ENCODE results near the genes TMEM244 and TAAR1.

- RRBS: no CpG with 5 or more reads among the region's 11 CpGs
These were observed 559 bp upstream of the PTPRK start for GRCh38 chr6:128520942-128521374.

- RRBS: no CpG with 5 or more reads among the region's 2 CpGs
These were observed 164.4 kb upstream of the LAMA2 start for GRCh38 chr6:128718577-128718910.

- RRBS: no CpG with 5 or more reads among the region's 6 CpGs
These were observed 130.5 kb downstream of the LAMA2 start for GRCh38 chr6:129013386-129013968.

DNA sequence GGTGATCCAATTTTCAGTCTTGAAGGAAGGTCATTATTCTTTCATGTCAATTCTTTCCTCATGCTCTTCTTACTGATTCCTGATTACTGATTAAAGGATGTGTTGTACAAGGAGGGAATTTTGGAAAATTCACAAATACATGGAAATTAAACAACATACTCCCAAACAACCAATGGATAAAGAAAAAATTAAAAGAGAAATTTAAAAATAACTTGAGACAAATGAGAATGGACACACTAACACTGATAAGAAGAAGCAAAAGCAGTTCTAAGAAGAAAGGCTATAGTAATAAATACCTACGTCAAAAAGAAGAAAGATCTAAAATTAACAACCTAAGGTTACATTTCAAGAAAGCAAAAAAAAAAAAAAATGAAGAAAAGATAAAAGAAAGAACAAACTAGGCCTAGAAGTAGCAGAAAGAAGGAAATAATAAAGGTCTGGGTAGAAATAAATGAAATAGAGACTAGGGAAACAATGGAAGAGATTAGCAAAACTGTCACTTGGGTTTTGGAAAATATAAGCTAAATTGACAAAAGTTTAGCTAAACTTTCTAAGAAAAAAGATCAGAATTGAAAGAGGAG lies 181.2 kb downstream of the LAMA2 start:
- RRBS: no CpG with 5 or more reads among the region's 1 CpG

GRCh38 chr6:129646575-129647111 lies 63.3 kb downstream of the ARHGAP18 start:
- RRBS: no CpG with 5 or more reads among the region's 5 CpGs

DNA sequence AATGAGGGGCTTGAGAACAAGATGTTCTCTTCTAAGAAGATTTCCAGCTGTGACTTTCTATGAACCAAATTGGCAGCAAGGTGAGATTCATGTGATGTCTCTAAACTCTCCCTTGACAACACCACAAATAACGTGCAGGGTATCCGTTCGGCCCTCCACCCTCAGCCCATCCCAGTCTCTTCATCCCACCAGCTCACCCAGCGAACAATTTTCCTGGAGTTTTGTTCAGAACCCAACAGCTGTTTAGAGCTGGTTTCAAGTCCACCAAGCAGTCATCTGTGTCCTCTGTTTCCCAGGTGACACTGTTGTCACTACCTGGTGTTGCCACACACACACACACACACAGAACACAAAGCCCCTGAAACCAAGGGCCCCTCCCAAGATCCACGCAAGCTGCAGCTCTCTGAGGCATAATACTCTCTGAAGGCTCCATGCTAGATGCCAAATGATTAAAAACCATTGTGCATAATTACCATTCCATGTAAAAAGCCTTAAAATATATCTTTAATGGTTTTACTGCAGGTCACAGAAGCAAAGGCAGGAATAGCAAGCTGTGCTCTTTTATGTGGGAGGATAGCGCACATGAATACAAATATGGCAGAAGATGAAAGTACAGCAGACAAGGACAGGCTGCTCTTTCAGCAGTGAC lies 48.2 kb downstream of the ARHGAP18 start:
- RRBS: no CpG with 5 or more reads among the region's 6 CpGs

DNA sequence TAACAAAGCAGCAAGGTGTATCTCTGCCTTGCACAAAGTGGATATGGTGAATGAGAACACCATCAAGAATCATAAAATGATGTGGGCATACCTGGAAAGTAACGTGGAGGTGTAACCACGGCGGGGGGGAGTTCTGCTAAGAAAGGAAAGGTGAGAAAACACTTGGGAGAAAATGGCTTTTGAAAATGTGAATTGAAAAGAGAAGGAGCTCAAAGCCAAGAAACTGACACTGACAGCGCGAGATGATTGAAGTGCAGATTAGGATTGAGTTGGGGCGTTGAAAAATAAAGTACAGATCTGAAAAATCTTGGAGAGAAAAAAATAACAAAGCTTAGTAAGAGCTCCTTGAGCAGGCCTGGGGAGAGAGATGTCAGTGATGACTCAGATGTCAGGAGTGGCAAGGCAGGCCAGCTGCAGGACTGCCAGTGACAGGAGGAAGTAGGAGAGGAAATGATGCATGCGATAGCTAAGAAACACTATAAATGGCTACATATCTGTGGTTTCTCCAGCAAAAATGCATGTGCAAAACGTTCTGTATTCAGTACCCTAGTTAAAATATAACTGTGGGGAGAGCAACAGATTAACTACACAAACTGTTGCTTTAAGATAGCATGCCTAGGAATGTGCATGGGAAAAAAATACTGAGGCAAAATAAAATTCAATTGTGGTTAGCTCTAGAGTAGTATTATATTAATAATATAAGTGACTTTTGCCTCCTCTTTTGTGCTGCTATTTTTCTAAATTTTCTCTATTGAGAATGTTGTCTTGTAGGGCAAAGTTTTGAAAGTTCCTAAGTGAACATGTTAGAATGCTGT lies 26.0 kb downstream of the ARHGAP18 start:
- RRBS: no CpG with 5 or more reads among the region's 8 CpGs

DNA sequence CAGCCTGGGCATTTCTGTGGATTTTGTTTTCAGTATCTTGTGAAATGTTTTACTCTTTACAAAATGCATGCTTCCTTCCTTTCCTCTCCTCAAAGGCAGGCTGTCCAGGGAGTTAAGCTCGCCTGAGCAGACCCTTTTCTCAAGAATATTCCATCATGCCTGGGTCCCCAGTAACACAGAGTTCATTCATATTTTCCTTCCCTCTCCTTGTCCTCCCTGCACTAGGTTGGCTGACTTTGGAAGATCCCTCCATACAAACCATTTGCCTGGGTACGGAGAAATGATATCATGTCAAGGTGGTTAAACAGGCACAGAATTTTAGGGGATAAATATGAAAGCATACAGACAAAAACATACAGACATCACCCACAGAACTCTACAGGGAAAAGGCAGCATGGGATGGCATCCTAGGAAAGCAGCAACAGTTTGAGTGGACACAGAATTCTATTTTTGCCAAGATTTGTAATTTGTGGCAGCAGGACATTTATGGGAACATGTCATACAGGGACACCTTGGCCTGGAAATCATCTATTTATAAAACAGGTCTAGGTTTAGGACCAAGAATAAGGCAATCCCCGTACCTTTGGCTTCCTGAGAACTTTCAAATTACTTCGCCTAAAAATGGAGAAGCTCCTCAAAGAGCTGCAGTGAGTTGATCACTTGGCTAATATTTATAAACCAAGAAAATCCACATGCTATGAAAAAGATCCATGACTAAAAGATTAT lies 17.6 kb downstream of the ARHGAP18 start:
- RRBS: no CpG with 5 or more reads among the region's 4 CpGs

DNA sequence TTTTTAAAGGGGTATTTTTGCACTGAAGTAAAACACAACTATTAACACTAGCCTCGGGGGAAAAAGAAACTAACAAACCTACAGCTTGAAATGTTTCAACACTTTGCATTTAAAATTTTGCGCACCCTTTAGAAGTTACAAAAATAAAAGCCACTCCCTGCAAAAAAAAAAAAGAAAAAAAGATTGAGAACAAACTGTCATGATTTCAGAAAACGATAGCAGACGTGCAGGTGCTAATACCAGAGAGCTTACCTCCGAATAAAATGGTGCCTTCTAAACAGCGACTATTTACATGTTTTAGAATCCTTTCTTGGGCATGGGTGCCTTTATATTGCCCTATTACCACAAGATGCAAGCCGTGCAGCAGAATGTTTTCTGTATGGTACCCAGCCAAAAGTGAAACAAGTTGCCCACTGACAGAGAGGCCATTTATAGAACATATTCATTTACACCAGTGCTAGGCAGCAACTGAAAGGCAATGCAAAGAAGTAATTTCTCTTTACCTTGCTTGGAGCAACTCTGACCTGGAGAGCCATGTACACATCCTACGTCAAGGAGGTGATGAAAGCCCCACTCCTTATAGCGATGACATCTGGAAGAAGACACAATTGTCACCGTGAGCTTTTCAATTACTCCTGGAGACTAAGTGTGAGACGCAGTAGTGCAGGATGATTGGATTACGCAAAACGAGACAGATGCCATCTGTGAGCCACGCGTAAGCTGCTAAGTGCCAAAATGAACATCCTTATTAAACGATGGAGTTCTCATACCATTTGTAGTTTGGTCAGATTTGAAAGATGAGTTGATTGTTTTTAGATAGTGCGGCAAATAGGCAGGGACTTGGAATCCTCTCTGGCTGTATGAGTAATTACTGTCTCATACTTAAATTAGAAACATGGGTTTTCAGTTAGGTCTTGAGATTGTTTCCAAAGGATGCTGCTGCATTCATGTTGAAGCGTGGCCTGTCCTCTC lies at the start of gene TMEM244:
TSS of gene TMEM244 (minus strand) at position 663 of the 972 bp plus-strand sequence.
- RRBS: no CpG with 5 or more reads among the region's 18 CpGs

DNA sequence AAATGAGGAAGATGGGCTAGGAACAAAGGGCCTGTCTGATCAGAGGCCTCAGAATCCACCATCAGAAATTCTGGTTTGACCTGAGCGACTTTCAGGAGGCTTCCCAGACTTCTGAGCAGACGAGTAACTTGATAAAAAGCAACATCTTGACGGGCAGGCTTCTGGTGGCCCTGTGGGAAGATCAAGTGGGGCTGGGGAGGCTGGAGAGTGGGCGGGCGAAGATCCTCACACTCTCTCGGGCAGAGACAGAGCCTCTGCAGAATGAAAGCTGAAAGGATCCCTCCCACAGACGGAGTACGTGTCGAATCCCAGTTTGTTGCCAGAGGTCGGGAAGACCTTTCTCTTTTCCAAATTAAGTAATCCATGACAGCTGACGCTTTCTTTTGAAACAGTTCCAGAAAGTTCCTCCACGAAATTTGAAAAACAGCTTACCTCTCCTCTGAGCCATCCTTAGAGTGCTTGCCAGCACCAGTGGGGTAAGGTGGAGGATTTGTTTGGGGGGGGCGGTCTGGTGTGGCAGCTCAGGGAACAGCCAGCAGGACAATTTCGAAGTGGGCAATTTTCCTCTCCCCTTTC lies 155.7 kb upstream of the SMLR1 start:
- RRBS: no CpG with 5 or more reads among the region's 14 CpGs

DNA sequence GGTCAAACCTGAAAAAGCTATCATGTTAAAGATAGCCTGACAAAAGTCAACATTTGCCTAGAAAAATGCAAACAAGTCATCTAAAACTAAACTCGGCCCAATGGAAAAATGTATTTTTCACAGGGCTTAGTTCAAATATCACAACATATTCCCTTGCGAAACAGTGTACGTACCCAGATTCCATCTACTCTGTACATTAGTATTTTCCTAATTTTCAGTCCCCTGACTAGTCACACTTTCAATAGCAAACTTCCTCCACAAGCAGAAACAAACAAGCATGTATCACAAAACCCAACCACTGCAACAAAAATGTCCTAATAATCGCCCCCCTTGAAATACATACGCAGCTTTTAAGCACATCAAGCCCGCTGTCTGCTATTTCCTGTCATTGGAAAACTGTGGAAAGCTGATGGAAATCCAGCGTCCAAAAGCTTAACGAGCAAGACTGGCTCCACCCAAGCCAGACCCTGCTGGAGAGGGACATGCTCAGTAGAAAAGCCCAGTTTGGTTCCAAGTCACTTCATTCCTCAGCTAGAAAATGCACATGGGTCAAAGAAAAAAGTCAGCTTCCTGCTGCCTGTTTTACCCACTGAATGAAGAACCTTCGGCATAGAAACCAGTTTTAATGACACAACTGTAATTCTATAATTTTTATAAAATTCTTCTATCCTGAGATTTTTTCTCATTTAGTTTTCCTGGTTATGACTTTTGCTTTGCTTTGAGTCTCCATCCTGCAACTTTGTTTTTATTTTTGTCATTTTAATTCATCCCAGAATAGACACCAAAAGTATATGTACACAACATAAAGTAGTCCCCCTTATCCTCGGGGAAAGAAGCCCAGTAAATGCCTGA lies 92.9 kb downstream of the EPB41L2 start:
- RRBS: no CpG with 5 or more reads among the region's 10 CpGs

DNA sequence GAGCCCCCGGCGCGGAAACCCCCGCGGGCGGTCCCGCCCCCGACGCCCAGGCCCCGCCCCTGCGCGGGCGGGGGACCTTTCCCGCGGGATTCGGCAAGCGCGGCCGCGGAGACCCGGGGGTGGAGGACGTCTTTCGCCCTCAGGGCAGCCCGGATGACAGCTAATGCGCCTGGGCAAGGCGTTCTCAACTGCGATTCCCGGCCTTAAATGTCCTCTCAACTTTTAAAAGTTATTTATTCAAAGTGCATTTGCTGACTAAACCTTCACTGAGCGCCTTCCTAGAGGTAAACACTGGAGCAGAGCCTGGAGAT lies 243 bp upstream of the EPB41L2 start:
- RRBS: under 1% methylated on average over 6 of the region's 29 CpGs

- RRBS: no CpG with 5 or more reads among the region's 2 CpGs
These were observed 1.9 kb upstream of the EPB41L2 start for GRCh38 chr6:131064802-131065424.

GRCh38 chr6:131129875-131130246 lies 5.4 kb upstream of the AKAP7 start:
- RRBS: no CpG with 5 or more reads among the region's 2 CpGs

DNA sequence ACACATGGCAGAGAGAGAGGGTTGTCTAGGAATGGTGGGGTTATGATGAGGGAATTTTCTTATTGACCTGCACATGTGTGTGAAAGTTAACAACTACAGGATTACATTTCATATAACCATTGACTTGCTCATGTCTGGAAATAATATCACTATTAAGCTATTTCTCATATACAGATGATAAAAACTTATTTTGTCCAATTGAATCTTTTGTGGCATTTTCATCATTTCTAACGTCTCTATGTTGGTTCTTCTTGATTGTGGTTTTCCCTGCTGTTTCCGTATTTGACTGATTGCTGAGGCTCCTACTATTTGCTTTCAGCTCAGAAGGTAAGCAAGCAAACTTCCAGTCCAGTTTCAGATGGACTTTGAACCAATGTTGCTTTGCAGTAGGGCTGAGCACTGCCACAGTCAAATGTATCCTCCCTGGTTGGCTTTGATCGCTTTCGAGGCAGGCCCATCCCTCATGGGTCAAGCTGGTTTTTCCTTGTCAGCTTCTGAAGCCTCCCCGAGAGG lies 7.6 kb upstream of the CCN2 start:
- RRBS: no CpG with 5 or more reads among the region's 5 CpGs

- RRBS: no CpG with 5 or more reads among the region's 4 CpGs
These were observed 202.2 kb upstream of the CCN2 start for GRCh38 chr6:132153360-132153700.

DNA sequence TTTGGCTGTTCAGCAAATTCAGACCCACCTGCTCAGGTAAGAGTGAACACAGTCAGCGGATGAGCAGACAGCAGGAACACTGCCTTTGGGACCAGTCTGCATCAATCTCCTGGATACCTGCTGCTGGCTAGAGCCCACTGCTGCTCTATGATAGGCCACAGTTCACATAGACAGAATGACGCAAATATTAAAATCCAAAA lies at the start of gene TAAR1:
TSS of gene TAAR1 (minus strand) at position 81 of the 200 bp plus-strand sequence.
- RRBS: no CpG with 5 or more reads among the region's 2 CpGs

- RRBS: no CpG with 5 or more reads among the region's 1 CpG
These were observed 21.5 kb downstream of the VNN2 start for GRCh38 chr6:132736175-132736639.

GRCh38 chr6:132819287-132820403 lies 5.3 kb downstream of the RPS12 start:
- RRBS: no CpG with 5 or more reads among the region's 10 CpGs

- RRBS: no CpG with 5 or more reads among the region's 4 CpGs
These were observed 6.5 kb downstream of the RPS12 start for GRCh38 chr6:132820813-132821386.

All from HCT116 (cell line).